Keratinocyte (primary cell): Measurements from ENCODE around the gene MED14.

GRCh38 chrX:40098987-40099459 lies 1.3 kb upstream of the BCOR start:
CAGE:
- cytosol, long polyA minus RNA: no peak
- cytosol, long polyA plus RNA: no peak
- long polyA plus RNA: no peak
- nucleus, long polyA minus RNA: no peak
- nucleus, long polyA plus RNA: no peak

CAGE:
- cytosol, long polyA minus RNA: no peak
- cytosol, long polyA plus RNA: no peak
- long polyA plus RNA: no peak
- nucleus, long polyA minus RNA: no peak
- nucleus, long polyA plus RNA: no peak
Observed at GRCh38 chrX:40100751-40101607, 3.2 kb upstream of the BCOR start.

CAGE:
- cytosol, long polyA minus RNA: no peak
- cytosol, long polyA plus RNA: no peak
- long polyA plus RNA: no peak
- nucleus, long polyA minus RNA: no peak
- nucleus, long polyA plus RNA: no peak
Observed at GRCh38 chrX:40107743-40108841, 10.3 kb upstream of the BCOR start.

CAGE:
- cytosol, long polyA minus RNA: no peak
- cytosol, long polyA plus RNA: no peak
- long polyA plus RNA: no peak
- nucleus, long polyA minus RNA: no peak
- nucleus, long polyA plus RNA: no peak
Observed at GRCh38 chrX:40117651-40118446, 20.1 kb upstream of the BCOR start.

CAGE:
- cytosol, long polyA minus RNA: no peak
- cytosol, long polyA plus RNA: no peak
- long polyA plus RNA: no peak
- nucleus, long polyA minus RNA: no peak
- nucleus, long polyA plus RNA: no peak
Observed at GRCh38 chrX:40141232-40141521, 43.4 kb upstream of the BCOR start.

DNA sequence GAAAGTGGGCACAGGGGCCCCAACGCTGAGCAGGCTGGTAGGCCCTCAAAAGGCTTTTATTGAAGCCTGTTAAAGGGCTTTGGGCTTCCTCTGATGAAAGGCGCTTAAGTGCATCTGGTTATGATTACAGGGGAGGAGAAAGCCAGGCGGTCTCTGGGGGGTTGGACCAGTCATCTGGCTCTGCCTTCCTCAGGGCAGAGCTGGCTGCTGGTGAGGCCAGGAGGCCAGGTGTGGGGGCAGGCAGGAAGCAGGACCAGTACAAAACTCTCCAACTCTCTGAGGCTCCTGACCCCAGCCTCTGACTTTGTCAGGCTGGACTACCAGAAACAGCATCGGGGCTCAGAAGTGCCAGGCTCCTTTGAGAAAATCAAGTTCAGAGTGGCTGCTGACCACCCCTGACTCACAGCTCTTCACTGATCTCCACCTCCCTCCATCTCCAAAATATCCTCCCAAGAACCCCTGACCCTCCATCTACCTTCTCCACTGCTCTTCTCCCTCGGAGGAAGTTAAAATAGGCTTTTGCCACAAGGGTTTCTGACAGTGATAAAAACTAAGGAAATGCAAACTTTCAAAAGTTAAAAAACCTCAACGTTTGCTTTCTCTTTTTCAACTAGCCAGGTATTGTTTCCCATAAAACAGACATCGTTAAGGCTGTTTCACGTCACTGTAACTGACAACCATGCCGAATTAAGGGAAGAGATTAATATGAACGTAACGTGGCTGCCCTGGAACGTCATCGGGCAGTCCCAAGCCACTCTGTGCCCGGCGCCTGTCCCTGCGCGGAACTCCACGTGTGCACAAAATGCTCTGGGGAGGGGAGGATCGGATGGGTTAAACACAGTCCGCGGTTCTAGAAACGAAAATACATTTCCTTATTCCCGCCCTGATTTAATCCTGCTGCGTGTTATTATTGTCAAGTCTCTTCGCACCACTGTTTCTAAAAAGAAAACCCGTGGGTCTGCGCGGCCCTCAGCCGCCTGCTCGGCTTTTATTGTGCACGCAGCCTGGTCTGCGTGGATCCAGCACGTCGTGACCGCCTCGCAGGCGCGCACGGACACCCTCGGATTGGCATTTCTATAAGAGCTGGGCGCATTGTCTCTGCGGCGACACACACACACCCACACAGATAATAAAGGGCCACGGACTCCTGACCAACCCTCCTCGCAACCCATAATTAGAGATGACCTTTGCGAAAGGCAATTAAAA lies 69.3 kb upstream of the BCOR start:
CAGE:
- cytosol, long polyA minus RNA: no peak
- cytosol, long polyA plus RNA: no peak
- long polyA plus RNA: no peak
- nucleus, long polyA minus RNA: no peak
- nucleus, long polyA plus RNA: no peak

GRCh38 chrX:40298958-40299666 lies 201.4 kb upstream of the BCOR start:
CAGE:
- cytosol, long polyA minus RNA: no peak
- cytosol, long polyA plus RNA: no peak
- long polyA plus RNA: no peak
- nucleus, long polyA minus RNA: no peak
- nucleus, long polyA plus RNA: no peak

DNA sequence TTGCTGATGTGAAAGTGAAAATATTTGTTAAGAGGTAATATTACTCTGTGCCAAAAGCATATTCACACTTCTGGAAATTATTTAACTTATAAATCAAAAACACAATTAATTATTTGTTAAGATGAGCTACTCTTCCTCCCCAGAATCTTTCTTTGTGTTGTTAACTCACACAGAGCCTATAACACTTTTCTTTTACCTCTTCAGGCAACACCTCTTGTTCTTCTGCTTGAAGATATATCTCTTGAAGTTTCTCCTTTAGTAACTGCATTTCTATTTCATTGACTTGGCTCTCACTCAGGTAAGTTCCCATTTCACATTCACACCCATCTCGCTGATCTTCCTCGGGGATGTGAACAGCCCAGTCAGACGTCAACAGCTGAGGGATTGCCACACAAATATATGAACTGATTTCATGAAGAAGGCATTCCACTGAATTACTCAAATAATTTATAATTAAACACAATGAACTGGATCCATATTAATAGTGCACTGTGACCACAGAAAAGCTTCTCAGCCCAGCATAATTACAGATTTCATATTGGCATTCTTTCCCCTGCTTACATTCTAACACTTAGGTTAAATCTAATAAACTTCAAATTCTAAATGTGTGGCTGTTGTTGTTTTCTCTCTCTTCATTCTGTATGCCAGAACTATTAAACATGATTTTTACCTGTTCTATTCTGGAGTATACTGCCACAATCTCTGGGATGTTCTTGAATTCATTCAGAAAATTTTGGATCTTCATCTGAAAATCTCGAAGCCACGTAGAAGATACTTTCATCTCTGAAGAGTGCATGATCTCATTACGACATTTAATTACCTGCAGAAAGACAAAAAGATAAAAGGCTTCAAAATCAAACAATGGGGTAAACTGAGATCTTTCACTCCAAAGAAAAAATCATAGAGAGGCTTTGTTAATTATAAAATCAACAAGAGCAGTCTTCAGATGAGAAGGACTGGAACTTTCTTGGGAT lies 10.7 kb downstream of the CXorf38 start:
CAGE:
- cytosol, long polyA minus RNA: no peak
- cytosol, long polyA plus RNA: no peak
- long polyA plus RNA: no peak
- nucleus, long polyA minus RNA: no peak
- nucleus, long polyA plus RNA: no peak

DNA sequence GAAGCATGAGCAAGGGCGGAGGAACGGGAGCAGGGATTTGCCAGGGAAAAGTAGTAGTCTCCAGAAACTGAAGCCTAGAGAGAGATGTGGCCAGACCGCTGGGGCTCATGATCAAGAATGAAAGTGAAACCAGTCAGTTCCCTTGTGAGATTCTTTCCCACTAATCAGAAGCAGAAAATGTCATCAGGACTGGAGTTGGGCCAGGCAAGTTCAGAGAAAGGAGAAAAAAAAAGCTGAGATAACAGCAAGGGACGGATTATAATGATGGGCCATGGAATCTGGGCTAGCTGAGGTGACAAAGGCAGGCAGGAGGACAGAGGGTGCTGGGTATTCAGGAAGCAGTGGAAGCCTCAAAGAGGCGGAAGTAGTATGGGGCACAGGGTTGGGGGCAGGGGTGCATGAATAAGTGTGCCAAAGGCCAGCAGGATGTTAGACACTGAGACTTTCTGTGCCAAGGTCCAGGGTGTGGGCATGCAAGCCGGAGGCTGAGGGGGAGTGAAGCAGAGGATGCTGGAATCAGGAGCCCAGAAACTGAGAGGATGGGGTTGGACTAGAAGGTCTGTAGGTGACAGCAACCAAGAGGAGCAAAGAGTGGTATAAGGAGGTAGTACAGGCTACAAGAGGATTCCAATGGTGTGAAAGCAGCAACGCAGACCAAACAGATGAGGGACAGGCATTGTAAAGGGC lies 2.4 kb downstream of the CXorf38 start:
CAGE:
- cytosol, long polyA minus RNA: no peak
- cytosol, long polyA plus RNA: no peak
- long polyA plus RNA: no peak
- nucleus, long polyA minus RNA: no peak
- nucleus, long polyA plus RNA: no peak

DNA sequence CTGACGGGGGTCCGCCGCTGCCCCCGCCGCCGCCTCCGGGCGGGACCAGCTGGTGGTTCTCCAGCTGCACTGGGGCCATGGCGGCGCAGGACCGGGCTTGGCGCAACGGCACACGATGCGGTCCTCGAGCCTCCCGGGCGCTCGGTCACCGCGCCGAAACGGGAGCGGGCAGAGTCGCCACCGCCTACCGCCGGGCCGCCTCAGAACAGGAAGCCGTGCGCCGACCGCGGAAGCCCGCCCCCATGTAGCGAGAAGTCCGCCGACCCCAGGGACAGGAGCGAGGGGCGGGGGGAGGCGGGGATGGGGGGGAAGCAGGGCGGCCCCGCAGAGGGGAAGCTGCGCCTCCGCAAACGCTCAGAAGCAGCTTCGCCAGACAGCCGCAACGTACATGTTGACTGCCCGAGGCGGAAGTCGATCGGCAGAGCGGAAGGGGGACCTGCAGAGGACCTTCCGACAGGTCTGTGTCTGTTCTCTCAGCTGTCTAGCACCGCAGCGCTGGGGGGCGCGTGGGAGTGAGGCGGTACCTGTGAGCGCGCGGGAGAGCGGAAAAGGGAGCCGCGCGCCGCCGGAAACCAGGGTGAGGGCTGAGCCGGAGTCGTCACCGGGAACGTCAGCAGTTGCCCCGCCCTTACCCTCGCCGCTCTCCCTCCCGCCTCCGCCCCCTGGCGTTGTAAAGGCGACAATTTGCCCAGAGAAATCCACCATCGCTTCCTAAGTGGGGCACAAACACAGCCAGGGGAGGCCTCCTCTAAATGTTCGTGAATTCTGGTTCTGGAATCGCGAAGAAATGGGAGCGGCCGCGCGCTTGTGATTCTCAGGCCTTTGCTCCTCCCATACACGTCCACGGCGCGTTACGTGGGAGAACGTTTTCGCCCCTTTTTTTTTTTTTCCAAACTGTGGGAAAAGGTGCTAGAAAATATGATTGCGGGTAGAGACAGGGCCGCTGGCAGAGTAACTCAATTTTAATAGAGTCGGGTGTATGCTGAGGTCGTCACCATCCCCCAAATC lies at the start of gene MED14:
MED14 (minus strand) TSS at position 209 of the 1,008 bp plus-strand sequence.
CAGE:
- cytosol, long polyA minus RNA: start-site peak on the minus strand centred at position 509 of the sequence, 86 bp wide, 34 reads
- cytosol, long polyA plus RNA: no peak
- long polyA plus RNA: no peak
- nucleus, long polyA minus RNA: start-site peak on the minus strand centred at position 496 of the sequence, 68 bp wide, 89 reads
- nucleus, long polyA plus RNA: start-site peak on the minus strand centred at position 482 of the sequence, 171 bp wide, 146 and 35 reads in 2 replicates

CAGE:
- cytosol, long polyA minus RNA: no peak
- cytosol, long polyA plus RNA: no peak
- long polyA plus RNA: no peak
- nucleus, long polyA minus RNA: no peak
- nucleus, long polyA plus RNA: no peak
Observed at GRCh38 chrX:41110656-41110953, 25.4 kb downstream of the USP9X start.

GRCh38 chrX:41217236-41218021 lies 116.5 kb upstream of the DDX3X start:
CAGE:
- cytosol, long polyA minus RNA: no peak
- cytosol, long polyA plus RNA: no peak
- long polyA plus RNA: no peak
- nucleus, long polyA minus RNA: no peak
- nucleus, long polyA plus RNA: no peak

DNA sequence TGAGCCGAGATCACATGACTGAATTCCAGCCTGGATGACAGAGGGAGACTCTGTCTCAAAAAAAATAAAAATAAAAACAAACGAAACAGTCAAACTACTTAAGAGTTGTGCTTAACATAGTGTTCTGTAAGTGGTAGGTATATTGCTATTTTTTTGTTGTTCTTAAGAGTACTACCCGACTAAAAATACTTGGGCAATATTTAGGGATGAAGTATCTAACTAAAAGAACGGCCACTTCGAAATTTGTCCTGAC lies 2.6 kb downstream of the DDX3X start:
CAGE:
- cytosol, long polyA minus RNA: no peak
- cytosol, long polyA plus RNA: no peak
- long polyA plus RNA: no peak
- nucleus, long polyA minus RNA: no peak
- nucleus, long polyA plus RNA: no peak

DNA sequence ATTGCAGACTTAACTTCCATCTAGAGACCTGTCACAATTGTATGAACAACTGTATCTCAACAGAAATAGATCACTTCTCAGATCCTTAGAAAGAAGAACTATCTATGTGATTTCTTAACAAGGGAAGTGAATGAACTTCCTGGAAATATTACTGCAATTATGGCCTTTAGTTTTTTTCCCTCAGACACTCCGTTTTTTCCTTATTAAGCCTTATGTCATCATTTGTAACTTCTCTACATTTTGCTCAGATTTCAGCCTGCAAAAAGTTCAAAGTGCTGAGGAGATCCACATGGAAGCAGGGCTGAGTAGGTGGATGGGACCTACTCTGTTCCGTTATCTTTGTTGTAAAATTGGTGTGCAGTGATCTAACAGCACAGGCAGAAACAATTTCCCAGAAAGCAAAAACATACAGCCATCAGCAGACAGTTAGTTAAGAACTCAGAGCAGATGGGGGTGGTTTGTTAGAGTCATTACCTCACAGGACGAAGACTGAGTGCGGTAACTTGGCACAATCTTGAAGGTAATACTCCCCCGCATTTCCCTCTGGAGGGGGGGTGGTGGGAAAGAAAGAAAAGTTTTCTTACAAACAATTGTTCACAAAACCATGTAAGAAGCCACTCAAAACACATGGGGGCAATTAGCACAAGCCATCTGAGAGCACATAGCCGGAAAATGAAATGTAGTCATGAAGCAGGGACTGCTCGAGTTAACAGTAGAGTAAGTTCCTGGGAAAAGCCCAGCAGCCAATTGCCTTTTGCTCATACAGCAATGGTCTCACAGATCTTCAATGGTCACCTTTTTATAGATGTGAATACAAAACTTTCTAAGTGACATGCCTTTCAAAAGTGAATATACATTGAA lies 112.4 kb downstream of the NYX start:
CAGE:
- cytosol, long polyA minus RNA: no peak
- cytosol, long polyA plus RNA: no peak
- long polyA plus RNA: no peak
- nucleus, long polyA minus RNA: no peak
- nucleus, long polyA plus RNA: no peak

DNA sequence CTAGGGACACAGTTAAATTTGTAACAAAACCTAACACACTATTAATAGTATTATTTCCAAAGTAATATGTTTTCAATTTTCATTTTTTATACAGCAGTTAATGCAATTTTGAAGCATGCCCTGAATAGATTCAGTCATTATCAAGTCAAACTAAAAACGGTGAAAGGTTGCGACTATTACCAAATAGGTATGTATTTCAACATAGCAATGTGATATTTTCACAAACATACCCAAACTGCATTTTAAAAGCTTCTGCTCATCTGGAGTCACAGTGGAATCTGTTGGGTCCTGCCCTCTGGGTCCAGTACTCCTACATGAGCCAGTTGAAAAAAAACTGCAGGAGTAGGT lies 850 bp downstream of the GPR34 start:
CAGE:
- cytosol, long polyA minus RNA: no peak
- cytosol, long polyA plus RNA: no peak
- long polyA plus RNA: no peak
- nucleus, long polyA minus RNA: no peak
- nucleus, long polyA plus RNA: no peak

CAGE:
- cytosol, long polyA minus RNA: no peak
- cytosol, long polyA plus RNA: no peak
- long polyA plus RNA: no peak
- nucleus, long polyA minus RNA: no peak
- nucleus, long polyA plus RNA: no peak
Observed at GRCh38 chrX:41909133-41909457, 14.3 kb downstream of the CASK start.

CAGE:
- cytosol, long polyA minus RNA: no peak
- cytosol, long polyA plus RNA: no peak
- long polyA plus RNA: no peak
- nucleus, long polyA minus RNA: no peak
- nucleus, long polyA plus RNA: no peak
Observed at GRCh38 chrX:43703009-43703569, 47.0 kb downstream of the MAOA start.

DNA sequence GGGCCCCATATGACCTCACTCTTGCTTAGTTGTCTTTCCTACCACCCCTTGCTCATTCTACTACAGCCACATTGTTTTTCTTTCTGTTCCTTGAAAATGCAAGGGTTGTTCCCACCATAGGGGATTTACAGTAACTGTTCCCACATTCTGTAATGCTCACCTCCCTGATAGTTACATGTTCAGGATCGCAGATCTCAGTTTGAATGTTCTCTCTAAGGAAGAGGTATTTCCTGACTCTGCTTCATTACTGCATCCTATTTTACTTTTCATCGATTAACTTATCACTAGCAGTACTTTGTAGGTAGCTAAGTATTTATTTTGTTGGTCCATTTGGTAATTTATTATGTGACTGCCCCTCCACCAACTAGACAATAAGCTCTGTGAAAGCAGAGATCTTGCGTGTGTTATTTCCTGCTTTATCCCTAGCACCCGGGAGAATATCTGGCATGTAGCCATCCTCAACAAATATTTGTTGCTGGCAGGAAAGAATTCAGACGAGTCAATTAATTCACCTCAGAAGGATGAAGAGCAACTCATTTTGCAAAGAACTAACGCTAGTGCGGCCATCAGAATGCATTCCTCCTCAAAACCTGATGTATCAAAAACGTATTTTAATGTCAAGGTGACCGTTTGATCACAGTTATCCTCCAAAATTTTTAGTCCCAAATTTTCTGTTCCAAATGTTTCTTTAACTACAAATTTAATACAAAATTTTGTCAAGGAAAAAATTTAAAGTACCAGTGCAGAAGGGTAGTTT lies 21.3 kb downstream of the MAOB start:
CAGE:
- cytosol, long polyA minus RNA: no peak
- cytosol, long polyA plus RNA: no peak
- long polyA plus RNA: no peak
- nucleus, long polyA minus RNA: no peak
- nucleus, long polyA plus RNA: no peak

GRCh38 chrX:44225515-44225902 lies 118.0 kb downstream of the EFHC2 start:
CAGE:
- cytosol, long polyA minus RNA: no peak
- cytosol, long polyA plus RNA: no peak
- long polyA plus RNA: no peak
- nucleus, long polyA minus RNA: no peak
- nucleus, long polyA plus RNA: no peak

DNA sequence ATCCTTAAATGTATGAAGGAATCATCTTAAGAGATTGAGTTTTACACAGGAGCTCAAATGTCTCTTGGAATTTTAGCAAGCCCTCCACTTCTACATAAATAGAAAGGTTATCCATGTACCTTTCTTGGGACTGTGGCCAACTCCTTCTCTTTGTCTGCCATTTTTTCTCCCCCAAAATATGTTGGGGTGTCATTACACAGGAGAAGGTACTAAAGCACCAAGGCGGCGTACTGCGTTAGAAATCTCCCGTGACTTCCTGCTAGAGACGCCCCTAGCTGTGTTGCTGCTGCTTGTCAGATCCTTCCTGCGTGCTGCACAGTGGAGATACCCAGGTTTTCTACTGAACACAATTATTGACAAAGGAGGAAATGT lies 97.8 kb downstream of the EFHC2 start:
CAGE:
- cytosol, long polyA minus RNA: no peak
- cytosol, long polyA plus RNA: no peak
- long polyA plus RNA: no peak
- nucleus, long polyA minus RNA: no peak
- nucleus, long polyA plus RNA: no peak